Epidermal melanocyte (primary cell): ENCODE results near the gene TSPAN9.

DNA sequence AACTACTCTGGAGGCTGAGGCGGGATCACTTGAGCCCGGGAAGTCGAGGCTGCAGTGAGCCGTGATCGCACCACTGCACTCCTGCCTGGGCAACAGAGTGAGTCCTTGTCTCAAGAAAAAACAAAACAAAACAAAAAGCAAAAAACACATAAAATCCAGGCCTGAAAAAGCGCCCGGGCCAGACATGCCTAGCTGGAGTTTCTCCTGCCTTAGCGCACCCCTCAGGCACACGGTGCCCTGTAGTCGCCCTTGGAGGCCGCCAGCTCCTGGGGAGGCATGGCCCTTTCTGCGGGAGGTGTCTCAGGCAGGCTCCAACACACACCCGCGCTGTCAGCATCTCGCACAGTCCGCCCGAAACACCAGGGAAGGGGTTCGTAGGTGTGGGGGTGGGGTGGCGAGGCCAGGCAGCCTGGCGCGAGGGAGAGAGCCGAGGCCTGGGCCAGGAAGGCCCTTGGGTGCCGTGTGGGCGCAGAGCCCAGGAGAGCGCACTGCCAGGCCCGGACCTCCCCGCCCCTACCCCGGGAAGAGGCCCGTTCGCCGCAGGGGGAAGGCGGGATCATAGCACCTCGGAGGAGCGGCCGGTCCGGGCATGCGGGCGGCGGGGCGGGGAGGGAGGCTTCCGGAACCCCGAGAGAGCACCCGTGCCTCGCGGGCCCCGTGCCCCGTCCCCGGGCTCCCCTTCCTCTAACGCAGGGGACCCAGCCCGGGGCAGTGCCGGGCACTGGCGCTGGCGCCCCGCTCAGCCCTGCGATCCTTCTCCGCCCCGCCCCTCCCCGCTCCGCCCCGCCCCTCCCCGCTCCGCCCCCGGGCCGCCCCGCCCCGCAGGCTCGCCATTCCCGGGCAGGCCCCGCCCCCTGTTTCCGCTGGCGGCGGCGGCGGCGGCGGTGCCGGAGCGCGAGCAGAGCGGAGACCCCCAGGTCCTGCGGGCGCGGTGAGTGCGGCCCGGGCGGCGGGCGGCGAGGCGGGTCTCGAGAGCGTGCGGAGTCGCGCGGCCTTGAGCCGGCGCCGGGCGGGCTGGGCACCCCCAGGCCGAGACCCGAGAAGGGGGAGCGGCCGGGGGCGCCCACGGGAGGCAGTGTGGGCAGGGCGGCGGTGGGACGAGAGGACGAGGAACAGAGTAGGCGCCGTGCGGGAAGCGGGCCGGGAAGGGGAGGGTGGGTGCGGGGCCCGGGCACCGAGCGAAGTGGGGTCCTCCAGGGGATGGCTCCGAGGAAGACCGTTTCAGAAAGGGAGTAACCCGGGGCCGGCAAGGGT, at the start of gene TSPAN9:
TSPAN9 (plus strand) TSS at position 857 of the 1,254 bp plus-strand sequence.
- RRBS, result 3% methylated on average over 78 of the region's 123 CpGs

GRCh38 chr12:3086740-3087300, 9.6 kb downstream of the TSPAN9 start:
- RRBS, result no CpG with 5 or more reads among the region's 9 CpGs

DNA sequence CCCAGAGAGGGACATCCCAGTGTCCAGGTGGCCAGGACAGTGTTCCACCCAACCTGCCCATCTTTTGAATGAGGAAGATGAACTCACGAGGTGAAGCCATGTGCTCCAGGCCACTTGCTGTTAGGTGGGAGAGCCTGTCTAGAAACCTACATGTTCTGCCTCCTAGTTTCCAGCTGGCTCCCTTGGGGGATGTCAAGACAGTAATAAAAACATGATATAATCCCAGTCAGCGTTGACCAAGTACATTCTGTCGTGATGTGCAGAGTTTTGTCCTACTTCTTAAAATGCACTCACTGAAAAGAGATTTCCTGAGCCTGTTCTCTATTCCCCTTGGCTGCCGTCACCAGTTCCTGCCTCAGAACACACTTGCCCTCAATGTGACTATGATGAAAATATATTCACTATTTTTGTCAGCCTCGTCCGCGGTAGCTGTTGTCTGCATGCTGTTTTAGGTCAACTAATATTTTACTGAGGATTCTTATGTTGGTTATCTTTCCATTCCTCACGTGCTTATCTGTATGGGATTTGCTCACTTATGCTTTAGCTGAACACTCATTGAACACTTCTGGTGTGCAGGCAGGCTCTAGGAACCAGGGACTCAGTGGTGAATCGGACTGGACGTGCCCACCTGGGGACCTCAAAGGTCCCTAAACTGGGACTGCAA, 25.8 kb downstream of the TSPAN9 start:
- RRBS, result no CpG with 5 or more reads among the region's 10 CpGs

GRCh38 chr12:3144872-3145525, 67.8 kb downstream of the TSPAN9 start:
- RRBS, result no CpG with 5 or more reads among the region's 15 CpGs

DNA sequence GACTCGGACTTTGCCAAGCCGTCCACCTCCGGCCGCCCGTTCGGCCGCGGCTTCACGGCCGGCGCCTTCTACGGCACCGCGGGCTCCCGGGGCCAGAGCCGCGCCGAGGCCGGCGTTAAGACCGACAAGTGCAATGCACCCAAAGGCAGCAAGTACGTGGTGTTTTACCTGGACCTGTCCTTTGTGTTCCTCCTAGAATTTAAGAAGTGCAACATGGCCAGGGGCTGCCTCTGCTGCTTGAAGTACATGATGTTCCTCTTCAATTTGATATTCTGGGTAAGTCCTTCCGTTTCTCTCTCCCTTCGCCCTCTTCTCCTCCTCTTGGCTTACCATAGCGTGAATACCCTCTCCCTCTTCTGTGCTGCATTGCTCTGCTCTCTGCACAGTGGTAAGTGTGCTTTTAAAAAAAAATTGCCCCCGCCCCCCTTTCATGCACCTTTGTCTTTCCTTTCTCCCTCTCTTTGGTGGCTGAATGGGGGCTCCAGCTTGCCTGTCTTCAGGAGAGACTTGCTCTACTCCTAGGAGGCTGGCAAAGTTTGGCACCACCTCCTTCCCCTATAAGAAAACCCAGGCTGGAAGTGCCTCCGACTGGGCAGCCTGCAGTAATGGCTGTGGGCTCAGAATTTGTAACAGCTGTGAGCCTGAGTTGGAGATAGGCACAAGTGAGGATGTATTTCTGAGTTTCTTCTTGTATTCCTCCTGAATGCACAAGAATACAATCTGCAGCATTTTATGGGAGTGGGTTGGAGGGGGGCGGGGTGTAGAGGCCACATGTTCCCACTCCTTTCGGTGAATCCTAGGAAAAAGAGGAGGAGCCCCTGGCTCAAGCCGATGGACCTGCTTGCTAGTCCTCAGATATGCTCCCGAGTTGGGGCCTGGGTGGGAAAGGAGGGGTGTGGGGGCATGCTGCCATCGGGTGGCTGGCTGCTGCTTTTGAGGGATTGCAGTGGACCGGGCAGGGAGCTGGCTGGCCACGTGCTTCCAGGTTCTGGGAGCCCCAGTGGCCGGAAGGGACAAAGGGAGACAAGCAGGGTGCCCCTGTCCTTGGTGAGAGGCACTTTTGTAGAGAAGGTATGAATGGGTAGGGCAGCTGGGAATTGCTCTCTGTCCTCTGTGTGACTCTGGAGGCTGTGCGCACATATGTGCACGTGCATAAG, 124.2 kb downstream of the TSPAN9 start:
- RRBS, result 23% methylated on average over 5 of the region's 37 CpGs

DNA sequence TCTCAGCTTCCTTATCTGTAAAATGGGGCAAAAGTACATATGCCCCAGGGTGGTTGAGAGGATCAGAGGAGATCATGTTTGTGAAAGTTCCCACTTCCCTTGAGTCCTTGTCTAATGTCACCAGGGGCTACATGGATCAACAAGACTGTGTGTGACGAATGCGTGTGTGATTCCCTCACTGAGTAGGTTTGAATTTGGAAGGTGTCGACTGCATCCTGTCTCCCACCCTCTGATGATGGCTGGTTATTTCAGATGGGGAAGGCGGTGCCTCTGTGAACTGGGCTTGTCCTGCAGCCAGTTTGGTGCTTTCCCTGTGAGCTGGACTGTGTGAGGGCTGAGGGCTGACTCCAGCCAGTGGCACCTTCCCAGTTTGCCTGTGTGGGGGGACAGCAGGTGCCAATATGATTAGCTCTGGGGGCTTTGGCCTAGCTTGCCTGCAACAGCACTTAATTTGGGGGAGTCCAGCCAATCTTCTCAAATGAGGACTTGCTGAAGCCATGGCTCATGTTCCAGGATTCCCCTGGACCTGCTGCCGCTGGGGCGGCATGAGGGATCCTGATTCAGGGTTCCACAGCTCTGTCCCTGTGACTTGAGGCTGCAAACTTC, 158.4 kb downstream of the TSPAN9 start:
- RRBS, result no CpG with 5 or more reads among the region's 6 CpGs

- RRBS, result no CpG with 5 or more reads among the region's 18 CpGs
Observed at GRCh38 chr12:3254937-3255736, 178.0 kb downstream of the TSPAN9 start.

GRCh38 chr12:3299939-3300673, 190.9 kb upstream of the PRMT8 start:
- RRBS, result no CpG with 5 or more reads among the region's 24 CpGs

DNA sequence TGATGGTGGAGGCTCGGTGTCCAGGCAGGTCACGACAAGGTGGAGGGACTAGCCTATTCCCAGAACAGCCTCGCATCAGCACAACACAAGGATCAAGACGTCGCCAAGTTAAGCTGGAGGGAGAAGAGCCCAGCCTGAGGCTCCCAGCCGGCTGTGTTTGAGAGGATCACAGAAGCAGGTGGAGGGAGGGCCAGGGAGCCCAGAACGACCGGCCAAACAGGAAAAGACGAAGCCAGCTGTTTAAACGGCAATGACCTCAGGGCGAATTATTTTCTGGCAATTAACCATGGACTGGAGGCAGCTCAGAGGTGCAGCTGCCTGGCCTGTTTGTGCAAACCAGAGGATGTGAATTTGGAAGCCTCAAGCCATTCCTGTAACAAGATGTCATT, 175.9 kb upstream of the PRMT8 start:
- RRBS, result 5% methylated on average over 3 of the region's 11 CpGs

DNA sequence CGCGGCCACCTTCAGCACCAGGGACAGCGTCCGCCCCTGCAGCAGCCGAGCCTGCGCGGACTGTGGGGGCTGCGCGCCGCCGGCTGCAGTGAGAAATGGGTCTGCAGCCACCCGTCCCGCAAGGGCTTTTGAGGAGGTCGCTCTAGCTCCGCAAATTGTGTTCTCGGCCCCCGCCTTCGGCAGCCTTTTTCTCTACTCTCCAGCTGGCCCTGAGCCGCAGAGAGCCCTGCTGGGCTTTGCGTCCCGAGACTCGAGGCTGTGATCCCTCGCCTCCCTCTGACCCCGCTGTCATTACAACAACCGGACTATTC, 1.3 kb downstream of the PRMT8 start:
- RRBS, result 6% methylated on average over 9 of the region's 25 CpGs

DNA sequence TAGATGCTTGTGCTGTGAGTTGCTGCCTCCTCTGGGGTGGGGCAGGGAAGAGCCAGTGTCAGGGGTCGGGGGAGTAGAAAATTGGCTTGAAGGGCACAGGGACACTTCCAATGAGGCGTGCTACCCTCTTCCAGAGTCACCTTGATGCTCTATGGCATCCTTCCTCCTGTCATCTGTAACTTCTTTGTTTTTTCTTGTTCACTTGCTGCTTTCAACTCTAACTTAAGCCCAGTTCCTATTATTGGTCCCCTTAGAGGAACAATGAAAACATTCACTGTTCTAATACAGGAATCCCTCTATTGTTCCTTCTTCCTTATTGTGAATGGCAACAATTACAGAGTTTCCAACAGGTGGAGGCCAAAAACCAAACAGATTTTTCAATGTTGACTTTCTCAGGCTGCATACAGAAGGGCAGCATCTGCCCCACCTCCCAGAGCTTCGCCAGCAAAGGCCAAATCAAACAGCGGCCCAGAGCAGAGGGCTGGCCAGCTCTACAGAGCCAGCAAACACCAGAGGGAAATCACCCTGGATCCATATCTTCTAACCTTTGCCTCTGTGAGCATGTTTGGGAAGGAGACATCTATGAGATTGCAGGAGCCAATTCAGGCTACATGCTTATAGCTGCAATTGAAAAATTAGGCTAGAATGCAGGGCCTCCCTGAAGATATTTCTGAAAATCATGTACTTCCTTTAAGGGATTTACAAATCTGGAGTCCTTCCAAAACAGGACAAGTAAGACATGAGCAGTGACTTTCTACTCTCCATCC, 4.3 kb upstream of the CRACR2A start:
- RRBS, result no CpG with 5 or more reads among the region's 4 CpGs

GRCh38 chr12:3838683-3839107, 34.5 kb downstream of the PARP11 start:
- RRBS, result 77% methylated on average over 17 of the region's 44 CpGs

DNA sequence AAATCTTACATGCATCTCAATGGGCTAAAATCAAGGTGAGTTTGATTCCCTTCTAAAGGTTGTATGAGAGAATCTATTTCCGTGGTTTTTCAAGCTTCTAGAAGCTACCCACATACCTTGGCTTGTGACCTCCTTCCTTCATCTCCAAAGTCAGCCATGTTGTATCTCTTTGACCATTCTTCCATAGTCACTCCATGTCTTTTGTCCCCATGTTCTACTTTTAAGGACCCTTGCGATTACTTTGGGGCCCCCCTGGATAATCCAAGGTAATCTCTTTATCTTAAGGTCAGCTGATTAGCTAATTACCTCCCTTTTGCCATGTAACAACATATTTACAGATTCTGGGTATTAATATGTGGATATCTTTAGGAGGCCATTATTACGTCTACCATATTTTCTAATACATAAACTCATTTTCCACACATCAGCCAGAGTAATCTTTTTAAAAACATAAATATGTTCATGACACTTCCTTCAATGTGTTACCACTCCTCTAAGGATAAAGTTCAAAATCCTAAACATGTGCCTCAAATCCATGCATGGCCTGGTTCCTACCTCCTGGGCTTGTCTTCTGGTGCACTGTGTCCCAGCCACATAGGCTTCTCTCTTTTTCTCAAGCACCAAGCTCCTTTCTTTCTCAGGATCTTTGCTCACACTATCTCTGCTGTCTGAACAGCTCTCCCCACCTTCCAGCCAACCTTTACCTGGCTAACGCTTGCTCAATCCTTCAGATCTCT, 4.1 kb downstream of the PARP11 start:
- RRBS, result no CpG with 5 or more reads among the region's 4 CpGs

- RRBS, result no CpG with 5 or more reads among the region's 7 CpGs
Observed at GRCh38 chr12:3897328-3898216, 24.4 kb upstream of the PARP11 start.

DNA sequence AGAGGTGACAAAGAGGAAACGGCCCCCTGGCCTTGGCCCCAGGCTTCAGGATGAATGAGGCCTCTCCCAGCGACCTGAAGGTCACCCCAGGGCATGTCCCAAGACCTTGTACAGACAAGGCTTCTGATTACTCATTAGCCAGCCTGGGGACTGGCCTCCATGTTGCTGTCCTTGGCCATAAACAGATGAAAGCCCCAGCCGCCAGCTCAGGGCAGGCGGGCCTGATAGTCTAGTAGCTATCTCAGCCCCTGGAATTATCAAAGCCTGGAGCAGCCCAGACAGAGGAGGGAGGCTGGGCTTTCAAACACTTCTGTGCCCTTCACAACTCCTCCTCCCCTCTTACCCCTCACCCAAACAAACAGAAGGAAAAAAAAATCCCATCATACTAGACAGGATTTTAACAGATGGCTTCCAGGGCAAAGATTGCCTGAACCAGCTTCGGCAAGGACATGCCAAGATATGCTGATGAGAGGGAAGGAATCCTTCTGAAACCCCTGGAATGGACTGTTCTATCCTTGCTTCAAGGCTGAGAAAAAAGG, 142.3 kb upstream of the PARP11 start:
- RRBS, result no CpG with 5 or more reads among the region's 5 CpGs

GRCh38 chr12:4024663-4025074, 151.5 kb upstream of the PARP11 start:
- RRBS, result no CpG with 5 or more reads among the region's 8 CpGs

DNA sequence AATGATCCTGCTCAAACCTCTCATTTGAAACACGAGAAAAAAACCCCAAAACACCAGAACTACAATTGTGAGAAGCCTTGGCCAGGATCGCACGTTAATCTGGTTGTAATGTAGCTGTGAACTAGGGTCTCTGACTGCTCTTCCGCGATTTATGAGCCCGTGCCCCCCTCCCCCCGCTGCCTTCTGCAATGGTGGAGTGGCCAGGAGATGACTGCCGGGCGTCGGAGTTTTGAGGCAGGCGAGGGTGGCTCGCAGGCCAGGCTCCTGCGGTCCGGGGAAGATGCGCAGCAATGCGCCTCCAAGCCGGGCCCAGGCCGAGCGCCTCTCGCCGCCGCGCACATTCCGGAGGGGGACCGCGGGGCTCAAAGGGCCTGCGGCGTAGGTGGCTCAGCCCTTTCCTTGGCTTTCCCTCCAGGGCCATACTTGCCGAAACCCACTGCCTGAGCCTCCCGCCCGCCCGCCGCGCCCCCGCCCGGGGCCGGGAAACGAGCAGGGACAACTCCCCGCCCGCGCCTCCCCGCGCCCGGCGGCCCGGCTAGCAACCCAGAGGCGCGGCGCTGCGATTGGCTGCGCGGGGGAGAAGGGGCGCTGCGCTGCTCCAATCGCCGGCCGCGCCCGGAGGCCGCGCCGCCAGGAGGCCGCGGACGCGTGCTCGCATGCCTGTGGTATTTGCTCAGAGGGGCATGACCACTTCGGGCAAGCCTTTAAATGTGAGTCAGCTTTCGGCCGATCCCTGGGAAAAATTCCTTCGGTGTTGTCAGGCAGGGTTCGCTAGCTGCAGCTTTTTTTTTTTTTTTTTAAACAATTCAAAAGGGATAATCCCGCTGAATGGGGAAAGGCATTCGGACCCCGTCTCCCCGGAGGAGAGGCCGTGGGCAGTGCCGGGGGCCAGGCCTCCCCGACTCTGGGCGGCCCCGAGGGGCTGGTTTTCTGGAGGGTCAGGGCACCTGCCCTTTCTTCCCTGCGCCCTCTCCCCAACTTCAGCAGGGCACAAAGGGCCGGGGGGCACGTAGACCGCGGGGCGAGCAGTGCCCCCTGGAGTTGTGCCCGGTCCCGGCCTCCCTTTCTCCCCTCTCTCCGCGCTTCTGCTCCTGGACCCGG, 158.0 kb upstream of the PARP11 start:
- RRBS, result 12% methylated on average over 42 of the region's 92 CpGs

GRCh38 chr12:4280335-4280716, 6.8 kb downstream of the CCND2 start:
- RRBS, result no CpG with 5 or more reads among the region's 8 CpGs

GRCh38 chr12:4299601-4300187, 21.3 kb upstream of the TIGAR start:
- RRBS, result no CpG with 5 or more reads among the region's 18 CpGs

DNA sequence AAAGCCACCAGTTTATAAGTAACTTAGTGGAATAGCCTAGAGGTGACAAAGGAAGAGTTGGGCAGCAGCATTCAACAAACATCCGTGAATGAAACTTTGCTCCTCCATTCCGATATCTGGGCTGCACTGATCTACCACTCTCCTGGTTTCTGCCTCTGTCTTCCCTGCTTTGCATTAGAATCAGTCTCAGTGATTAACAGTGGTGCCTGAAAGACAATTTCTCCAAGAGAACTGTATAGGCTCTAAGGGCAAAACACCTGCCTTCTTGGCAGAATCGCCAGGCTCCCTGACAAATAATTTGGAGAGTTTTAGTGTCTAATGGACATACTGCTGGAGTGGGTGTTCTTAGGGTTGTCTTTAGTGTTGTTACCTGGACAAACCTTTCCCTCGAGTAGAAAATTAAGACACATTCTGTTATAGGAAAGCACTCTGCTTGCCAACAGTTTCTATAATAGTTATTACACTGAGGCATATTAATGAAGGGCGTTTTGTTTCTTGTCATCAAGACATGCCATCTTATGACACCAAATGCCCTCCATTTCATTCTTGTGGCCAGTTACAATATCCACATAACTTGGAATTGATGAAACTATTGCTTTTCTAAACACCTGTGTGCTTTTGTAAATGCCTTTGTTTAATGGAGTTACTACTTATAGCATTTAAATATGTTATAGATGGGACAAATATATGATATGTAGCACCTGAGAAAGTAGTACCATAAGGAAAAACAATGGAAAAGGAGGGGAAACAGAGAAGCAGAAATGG, 42.8 kb upstream of the FGF6 start:
- RRBS, result no CpG with 5 or more reads among the region's 5 CpGs